Pericardium fibroblast (primary cell): ENCODE measurements around the genes SMIM1 and RPL22.

DNA sequence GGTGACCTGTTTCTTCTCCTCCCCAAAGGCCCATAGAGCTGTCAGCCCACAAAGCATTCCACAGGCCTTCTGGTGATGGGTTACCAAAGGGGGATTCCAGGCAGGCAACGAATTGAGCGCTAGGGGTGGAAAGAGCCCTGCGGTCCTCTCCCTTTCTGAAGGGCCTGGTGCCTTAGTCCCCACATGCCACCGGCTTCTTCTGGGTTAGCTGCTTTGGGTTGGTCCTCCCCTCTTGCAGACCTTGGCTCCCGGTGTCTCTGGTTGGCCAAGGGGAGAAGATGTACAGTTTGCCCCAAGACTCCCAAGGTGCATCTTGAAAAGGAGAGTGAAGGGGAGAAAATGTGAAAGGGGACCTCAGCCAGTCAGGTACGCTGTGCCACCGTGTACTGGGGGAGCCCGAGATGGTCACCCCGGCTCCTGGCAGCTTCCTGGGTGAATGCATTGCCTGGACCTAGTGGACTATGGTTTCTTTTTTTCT, 627 bp downstream of the CCDC27 start:
- RAMPAGE, long total RNA = no peak

- RAMPAGE, long total RNA = no peak
These were observed at the start of gene SMIM1 for GRCh38 chr1:3771941-3773008. SMIM1 (plus strand) TSS chr1:3772749.

GRCh38 chr1:3783909-3784951, 11.7 kb downstream of the SMIM1 start:
- RAMPAGE, long total RNA = no peak

DNA sequence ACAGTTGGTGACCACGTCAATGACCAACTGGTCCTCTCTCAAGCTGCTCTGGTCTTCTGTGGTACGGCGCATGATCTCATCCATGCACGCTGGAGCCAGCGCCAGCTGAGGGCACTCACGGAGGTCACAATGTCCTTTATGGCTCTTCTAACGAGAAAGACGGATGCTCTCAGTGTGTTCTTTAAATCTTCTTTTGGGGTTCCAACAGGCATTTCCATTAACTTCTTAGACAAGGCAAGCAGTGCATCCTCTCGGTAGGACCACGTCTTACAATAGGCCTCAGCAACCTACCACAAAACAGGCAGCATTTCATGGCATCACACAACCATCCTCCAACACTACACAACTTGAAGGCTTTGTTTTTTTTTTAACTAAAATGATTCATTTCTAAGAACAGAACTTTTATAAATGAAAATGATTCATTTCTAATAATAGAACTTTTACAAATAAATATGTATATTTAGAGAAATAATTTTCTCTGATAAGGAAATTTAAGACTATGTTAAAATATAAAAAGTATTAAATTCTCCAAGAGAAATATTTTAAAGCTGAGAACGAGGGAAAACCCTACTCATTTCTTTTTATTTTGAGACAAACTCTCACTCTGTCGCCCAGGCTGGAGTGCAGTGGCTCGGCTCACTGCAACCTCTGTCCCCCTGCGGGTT, 22.1 kb downstream of the CEP104 start:
- RAMPAGE, long total RNA = no peak

- RAMPAGE, long total RNA = no peak
These were observed 42.6 kb upstream of the C1orf174 start for GRCh38 chr1:3942529-3943277.

- RAMPAGE, long total RNA = no peak
These were observed 141.8 kb upstream of the AJAP1 start for GRCh38 chr1:4512375-4513177.

DNA sequence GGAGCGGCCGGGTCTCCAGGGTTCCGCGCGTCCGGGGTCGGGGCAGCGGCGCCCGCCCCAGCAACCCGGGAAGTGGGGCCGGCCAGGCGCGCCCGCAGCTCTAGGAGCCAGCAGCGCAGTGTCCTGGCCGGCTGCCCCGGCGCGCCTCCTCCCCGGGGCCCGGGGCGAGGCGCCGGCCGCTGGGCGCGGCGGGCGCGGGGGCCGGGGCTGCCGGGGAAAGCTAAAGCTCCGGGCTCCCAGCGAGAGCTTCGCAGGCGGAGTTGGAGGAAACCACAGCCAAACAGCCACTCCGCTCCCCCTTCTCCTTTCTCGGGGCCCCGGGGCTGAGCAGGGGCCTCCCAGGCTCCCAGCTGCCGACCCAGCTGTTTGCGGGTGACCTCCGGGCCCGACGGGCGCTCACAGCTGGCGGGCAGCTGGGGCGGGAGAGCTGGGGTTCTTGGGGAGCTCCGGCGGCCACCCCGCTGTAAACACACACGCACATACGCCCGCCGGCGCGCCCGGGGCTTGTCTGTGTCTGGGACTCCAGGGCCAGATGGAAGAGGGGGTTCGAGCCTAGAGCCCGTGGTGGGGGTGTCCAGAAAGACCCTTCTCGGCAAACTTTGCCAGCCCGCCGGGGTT, 1.3 kb downstream of the AJAP1 start:
- RAMPAGE, long total RNA = no peak

- RAMPAGE, long total RNA = no peak
These were observed 75.7 kb downstream of the AJAP1 start for GRCh38 chr1:4730009-4730665.

DNA sequence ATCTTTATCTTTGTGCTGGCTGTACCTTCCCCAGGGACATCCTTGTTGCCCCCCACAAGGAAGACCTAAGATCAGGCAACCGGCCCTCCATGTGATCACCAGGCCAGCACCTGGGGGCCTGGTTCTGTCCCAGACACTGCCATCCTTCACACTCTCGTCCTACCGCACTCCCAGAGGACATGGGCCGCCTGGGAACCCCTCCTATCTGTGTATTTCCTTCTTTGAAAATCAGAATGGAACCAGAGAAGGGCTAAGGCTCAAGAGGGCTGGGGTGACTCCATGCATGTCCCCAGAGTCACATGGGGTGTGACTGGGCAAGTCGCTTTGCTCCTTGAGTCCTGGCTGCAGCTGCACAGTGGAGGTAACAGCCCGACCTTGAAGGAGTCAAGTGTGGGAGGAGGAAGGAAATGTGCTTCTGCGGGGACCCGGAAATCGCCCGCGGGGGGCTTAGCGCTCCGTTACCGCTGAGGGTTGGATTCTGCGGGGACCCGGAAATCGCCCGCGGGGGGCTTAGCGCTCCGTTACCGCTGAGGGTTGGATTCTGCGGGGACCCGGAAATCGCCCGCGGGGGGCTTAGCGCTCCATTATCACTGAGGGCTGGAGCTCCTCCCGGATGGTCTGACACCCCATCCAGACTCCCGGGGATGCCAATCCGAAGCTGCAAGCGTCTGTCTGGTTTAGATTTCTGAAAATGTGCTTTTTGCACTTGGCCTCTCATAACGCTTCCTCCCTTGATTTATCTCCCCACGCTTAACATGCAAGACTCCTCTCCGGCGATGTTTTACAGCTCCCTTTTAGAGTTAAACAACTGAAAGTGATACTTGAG, 278.9 kb downstream of the NPHP4 start:
- RAMPAGE, long total RNA = no peak

- RAMPAGE, long total RNA = no peak
These were observed 20.3 kb upstream of the NPHP4 start for GRCh38 chr1:6012503-6012933.

DNA sequence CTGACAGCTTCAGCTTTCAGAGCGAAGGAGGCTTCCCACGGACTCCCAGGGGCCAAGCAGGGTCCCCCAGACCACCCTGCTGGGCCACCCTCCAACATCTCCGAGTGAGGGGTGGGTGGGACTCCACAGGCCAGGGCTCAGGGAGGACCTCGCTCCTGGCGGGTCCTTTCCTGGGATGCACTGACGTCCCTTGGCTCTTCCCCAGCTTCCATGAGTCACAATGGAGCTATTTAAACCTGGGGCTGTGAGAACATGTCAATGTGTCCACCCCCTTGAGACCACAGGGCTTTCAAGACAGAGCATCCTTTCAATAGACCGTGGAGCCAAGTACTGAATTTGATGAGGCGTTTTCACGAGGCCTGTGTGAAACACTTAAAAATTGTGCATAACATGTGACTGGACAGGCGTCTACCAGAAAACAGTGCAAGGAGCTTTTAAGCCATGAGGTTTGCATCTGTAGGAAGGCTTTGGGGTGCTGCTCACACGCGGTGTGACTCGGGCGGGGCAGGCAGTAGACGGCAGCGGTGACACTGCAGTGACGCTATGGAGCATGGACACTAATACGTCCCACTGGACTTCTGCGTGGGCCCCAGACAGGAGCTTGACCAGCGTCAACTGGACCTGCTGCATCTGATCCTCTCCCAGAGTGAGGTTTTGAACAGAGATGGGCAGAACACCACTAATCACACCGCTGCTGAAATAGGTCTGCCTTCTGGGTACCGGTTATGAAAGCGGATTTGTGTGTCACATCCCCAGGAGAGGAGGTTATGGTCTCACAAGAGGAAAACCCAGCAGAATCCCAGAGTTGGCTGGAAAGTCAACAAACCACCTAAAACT, 24.2 kb upstream of the NPHP4 start:
- RAMPAGE, long total RNA = no peak

- RAMPAGE, long total RNA = no peak
These were observed 5.5 kb upstream of the KCNAB2 start for GRCh38 chr1:6040134-6040620.

DNA sequence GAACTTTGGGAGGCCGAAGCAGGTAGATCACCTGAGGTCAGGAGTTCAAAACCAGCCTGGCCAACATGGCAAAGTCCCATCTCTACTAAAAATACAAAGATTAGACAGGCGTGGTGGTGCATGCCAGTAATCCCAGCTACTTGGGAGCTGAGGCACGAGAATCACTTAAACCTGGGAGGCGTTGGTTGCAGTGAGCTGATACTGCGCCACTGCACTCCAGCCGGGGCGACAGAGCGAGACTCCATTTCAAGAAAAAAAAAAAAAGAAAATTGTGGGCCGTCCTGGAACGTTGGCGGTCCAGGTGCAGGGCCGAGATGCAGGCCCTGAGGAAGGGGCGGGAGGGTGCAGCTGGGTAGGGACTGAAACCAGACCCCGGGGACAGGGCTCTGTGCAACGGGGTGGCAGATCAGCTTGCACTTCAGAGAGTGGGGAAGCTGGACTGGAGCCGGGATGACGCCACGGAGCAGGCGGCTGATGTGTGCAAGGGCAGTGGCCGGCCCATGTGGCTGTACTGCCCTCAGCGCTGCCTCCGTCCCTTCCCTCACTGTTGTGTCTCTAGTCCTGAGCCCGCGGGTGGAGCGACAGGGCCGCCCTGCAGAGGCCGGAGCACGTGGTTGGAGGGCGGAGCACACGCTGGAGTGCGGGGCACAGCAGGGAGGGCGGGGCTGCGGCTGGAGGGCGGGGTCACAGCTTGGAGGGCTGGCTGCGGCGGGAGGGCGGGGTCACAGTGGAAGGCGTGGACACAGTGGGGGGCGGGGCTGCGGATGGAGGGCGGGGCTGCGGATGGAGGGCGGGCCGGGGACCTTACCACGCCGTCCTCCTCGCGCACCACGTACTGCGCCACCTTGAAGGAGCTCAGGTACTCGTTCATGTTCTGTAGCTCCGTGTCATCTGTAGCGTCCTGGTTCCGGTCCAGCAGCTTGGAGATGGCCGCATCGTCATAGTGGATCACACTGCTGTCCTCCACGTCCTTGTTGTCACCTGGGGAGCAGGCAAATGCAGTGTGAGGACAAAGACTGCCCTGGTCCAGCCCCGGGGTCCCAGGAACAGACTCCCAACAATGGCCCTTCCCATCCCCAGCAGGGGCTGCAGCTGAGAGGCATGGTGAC, 52.5 kb downstream of the CHD5 start:
- RAMPAGE, long total RNA = no peak

- RAMPAGE, long total RNA = start-site peak on the minus strand at chr1:6199578-6199623, 249,441 and 159,160 reads in 2 replicates
These were observed at the start of gene RPL22 for GRCh38 chr1:6199483-6200205. RPL22 (minus strand) TSS chr1:6199595.

- RAMPAGE, long total RNA = no peak
These were observed 39.6 kb upstream of the GPR153 start for GRCh38 chr1:6300281-6301027.

- RAMPAGE, long total RNA = no peak
These were observed 1.1 kb upstream of the ESPN start for GRCh38 chr1:6423289-6424114.

DNA sequence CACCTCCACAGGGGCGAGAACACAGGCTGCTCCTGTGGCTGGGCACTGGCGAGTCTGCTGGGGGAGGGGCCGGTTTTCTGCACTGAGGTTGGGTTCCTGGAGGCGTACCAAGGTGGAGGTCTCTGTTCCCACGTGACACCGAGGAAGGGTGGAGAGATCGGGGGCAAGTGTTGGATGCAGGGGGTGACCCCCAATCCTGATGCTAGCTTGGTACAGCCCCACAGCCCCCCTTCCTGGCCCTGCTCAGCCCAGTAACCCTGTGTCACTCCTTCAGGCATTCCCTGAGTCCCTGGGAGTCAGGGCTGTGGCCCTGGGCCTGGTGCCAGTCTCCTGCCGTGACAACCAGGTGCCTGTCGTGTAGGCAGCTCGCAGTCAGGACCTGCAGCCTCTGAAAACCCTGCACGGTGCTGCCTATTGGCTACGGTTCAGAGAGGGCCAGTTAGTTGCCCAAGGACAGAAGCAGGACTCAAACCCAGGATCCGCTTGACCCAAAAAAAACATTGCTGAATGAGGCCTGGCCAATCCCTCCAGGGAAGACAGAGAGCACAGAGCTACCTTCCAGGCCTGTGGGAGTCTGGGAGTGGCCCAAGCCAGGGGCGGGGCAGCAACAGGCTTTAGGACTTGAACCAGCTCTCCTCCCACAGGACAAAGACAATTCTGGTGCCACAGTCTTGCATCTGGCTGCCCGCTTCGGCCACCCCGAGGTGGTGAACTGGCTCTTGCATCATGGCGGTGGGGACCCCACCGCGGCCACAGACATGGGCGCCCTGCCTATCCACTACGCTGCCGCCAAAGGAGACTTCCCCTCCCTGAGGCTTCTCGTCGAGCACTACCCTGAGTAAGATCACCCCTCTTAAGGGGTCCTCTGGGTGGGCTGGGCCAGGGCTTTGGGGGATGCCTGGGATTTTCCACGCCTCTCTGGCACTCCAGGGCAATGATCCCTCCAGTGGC, 3.3 kb downstream of the ESPN start:
- RAMPAGE, long total RNA = no peak

GRCh38 chr1:6459638-6460395, 6.2 kb downstream of the TNFRSF25 start:
- RAMPAGE, long total RNA = no peak

DNA sequence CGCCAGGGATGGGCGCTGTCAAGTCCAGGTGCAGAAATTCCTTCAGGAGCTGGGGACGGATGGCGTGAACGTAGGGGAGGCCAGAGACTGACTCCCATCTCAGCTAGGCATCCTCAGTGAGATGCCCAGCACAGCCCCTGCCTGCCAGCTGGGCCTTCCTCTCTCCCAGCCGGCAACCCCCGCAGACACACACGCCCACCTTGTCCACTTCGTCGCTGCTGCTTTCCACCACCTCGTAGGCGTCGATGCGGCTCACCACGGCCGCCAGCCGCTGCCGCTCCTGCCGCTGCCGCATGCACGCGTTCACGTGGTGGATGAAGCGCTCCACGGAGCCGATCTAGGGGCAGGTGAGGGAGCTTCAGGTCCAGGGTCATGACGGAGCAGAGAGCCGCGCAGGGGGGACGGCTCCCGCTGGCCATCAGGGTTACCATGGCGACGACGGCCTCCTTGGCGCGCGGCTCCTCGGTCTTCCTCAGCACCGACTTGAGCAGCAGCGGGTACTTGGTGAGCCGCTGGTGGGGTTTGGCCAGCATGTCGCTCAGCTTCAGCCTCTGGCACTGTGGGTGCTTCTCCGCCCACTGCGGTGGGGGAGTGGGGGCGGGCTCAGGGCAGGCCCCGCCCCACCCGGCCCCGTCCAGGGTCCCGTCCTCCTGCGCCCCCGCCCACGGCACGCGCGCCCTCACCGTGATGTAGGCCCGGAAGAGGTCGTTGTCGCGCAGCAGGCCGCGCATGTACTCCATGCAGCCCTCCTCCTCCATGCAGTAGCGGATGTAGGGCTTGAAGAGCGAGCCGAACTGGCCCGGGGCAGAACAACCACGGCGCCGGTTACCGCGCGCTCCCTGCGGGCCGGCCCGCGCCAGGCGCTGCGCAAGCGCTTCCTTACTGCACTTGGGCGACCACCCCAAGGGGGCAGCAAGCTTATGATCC, 4.6 kb upstream of the TNFRSF25 start:
- RAMPAGE, long total RNA = no peak

DNA sequence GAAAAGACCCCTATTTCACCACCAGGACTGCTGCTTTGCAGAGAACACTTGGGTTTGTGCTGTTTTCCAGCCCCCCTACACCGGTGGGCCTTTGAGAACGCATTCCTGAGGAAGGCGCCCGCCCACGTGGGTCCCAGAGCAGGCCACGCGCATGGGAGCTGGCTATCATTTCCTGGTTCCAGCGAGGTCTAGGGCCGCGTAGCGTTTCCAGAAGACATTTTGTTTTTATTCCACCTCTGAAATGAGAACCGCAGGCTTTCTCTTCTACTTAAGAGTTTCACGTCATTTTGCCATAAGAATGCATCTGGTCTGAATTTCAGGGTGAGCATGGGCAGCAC, 1.2 kb upstream of the KLHL21 start:
- RAMPAGE, long total RNA = no peak